GM19240 (cell line): ENCODE measurements around the genes AKR1B15, WDR91 and CNOT4.

GRCh38 chr7:134528015-134528599, 740 bp downstream of the AKR1B10 start:
- RRBS, result no CpG with 5 or more reads among the region's 7 CpGs

DNA sequence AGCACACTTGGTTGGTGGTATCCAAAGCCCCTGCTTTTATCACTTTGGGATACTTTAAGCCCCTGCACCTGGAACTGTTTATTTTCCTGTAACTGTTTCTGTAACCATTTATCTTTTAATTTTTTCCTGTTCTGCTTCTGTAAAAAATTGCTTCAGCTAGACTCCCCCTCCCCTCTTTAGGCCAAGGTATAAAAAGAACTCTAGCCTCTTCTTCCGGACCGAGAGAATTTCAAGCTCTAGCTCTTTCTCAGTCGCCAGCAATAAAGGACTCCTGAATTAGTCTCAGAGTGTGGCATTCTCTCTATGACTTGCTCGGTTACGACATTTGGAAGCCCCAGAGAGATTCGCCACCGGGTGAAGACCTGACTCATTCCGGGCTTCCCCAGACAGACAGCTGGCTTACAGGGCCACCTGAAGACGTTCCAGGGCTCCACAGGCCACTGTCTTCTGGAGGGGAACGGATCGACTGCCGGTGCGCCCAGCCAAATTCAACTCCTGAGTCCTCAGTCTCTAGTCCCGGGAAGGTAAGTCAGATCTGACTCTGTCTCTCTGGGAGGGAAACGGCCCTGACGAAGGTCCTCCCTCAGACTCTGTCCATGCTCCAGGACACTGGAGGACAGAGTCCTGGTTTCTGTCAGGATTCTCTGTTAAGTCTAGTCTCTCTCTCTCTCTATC, at the start of gene AKR1B15:
Gene AKR1B15 (plus strand): TSS at position 385 of the 675 bp plus-strand sequence.
- RRBS, result 20% methylated on average over 1 of the region's 16 CpGs

GRCh38 chr7:134565639-134566088, 16.8 kb downstream of the AKR1B15 start:
- RRBS, result no CpG with 5 or more reads among the region's 2 CpGs

GRCh38 chr7:134602682-134603262, 43.9 kb upstream of the BPGM start:
- RRBS, result no CpG with 5 or more reads among the region's 8 CpGs

DNA sequence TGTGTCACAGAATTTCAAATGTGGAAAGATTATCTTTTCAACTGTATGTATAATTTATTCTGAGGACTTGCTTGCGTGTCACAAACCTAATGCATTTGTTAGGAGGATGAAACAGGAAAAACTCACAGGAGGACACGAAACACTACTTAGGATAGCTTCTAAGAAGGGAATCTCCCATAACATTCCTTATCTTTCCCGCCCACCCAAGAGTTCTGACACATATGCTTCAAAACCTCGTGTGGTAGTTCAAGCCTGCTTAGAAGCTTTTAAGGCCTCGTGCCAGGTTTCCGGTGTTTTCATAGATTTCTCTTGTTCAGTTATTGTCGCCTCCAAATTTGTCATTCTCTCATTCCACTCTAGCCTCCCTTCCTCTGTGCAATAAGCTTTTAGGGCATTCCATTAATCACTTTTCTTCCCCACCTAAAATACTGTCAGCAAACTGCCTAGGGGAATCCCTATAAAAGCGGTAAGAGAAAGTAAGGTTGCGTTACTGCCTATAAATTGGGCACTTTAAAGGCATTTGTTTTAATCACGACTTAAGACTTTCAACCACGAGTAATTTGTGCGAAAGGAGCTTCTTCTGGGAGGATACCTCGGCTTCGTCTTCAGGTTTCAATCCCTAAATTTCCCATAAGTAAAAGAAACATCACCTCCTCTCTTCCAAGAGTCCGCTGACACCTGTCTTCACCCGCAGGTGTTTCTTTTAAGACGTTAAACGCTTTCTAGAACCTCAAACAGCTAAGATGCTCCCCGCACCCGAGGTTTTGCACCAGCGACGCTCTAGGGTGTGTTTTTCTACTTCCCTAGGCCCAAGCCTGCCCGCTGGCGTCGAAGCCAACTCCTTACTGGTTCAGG, 628 bp upstream of the BPGM start:
- RRBS, result no CpG with 5 or more reads among the region's 25 CpGs

GRCh38 chr7:134719297-134719674, 60.1 kb upstream of the CALD1 start:
- RRBS, result no CpG with 5 or more reads among the region's 5 CpGs

DNA sequence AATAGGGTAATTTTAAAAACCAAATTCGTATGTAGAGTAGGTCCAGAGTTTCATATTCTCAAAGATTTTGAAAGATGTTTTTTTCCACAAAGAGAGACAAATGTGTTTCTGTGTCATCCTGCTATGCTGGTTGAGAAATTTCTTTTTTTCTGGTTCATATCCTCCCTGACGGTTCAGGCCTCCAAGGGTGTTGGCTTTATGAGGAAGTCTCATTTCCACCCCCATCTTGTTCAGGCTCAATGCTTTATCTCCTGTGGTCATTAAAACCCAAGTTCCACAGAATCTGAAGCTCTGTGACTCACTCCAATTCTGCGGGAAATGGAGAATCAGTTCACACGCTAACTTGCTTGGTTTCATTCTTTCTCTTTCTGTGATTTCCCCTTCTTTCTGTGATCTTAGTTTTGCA, 41.5 kb upstream of the CALD1 start:
- RRBS, result no CpG with 5 or more reads among the region's 4 CpGs

DNA sequence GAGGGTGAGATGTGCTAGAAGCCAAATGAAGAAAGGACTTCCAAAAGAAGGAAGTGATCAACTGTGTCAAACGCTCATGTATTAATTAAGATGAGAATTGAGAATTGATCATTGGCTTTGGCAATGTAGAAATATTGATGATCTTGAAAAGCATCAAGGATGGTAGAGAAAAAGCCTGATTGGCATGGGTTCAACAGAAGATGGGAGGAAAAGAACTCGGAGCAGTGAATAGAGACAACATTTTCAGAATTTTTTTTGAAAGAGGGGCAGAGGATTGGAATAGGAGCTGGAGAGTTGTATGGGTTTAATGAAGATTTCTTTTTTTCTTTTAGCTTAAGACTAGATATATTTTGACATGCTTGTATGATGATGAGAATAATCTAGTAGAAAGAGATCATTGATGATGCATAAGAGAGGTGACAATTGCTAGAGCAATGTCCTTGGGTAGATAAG, 33.6 kb downstream of the CALD1 start:
- RRBS, result no CpG with 5 or more reads among the region's 2 CpGs

GRCh38 chr7:134836501-134837121, 57.2 kb downstream of the CALD1 start:
- RRBS, result no CpG with 5 or more reads among the region's 6 CpGs

DNA sequence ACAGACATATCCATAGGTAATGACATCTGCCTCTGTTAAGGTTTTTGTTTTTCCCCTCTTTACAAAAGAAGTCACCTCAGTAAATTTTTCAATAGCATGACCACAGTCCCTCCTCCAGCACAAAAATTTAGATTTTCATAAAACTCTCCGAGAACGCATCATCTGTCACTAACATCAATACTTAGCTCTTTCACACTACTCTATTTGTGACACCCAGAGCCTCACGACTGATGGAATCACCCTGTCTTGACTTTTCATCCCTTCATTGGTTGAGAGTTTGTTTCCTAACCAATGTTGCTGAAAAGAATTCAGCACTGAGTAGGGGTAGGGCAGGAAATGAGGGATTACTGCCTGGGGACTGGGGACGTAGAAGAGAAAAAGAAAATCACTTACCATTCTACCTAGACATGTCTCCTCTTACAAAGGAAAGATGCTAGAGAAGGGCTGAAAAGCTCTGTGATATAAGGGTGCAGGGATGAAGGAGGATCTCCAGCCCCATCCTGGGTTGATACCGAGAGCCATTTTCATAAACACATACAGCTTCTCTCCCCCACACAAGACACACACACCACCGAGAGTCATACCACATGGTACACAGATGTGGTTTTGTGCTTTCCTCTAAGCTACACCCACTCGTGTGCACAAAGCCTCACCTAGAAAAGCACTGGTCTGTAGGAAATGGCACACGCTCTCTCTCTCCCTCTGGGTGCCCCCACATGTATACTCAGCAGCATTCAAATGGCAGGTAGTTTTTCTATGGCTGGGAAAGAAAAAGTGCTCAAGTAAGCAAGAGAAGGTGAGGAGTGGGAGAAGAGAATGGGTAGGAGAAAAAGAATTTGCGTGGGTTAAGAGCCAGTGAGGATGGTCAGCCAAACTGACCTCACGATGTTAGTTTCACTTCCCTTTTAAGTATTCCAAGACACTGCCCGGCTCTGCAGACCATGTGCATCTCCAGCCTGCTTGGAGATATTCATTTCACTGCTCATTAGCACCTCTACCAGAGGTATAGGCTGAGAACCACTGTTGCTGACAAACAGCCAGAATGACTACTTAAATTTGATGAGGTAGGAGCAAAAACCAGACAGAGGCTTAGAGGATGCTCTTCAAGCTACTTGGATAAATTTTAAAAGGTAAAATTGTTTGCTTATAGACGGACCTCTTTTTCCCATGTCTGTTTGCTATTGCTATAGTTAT, 85.8 kb downstream of the CALD1 start:
- RRBS, result no CpG with 5 or more reads among the region's 12 CpGs

GRCh38 chr7:134928397-134929046, 57.8 kb upstream of the AGBL3 start:
- RRBS, result no CpG with 5 or more reads among the region's 19 CpGs

DNA sequence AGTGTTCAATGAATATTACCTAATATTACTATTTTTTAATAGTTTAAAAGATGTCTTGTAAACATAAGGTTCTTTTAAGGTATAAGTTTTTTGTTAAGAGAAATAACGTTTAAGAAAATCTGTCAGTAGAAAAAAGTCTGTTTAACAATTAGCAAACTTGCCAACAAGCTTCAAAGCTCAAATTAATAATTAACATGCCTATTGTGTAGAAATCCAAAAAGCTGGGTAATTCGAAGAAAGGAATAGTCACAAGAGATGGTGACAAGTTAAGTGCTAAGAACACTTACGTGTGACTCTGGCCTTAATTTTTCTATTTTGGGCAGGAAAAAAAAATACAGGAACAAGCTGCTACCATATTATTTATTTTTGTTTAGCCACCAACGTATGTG, 43.6 kb upstream of the AGBL3 start:
- RRBS, result no CpG with 5 or more reads among the region's 4 CpGs

DNA sequence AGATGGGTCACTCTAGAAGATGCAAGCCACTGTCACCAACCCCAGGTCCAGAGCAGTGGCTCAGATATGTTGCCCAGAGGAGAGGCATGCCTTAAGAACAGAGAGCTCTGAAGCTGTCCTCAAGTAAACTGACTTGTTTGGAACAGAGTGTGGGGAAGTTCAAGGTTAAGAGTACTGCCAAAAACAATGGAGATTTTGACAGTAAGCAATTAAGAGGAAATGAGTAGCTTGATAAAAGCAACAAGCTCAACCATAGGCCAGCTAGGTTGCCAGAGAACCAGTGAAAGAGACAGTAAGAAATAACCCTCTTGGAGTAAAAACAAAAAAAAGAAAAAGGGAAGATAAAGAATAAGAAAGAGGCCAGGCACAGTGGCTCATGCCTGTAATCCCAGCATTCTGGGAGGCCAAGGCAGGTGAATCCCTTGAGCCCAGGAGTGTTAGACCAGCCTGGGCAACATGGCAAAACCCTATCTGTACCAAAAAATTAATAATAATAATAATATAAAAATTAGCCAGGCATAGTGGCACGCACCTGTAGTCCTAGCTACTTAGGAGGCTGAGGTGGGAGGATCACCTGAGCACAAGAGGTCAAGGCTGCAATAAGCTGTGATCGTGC, 3.5 kb upstream of the TMEM140 start:
- RRBS, result no CpG with 5 or more reads among the region's 2 CpGs

- RRBS, result no CpG with 5 or more reads among the region's 5 CpGs
Measured at GRCh38 chr7:135160033-135160806, 10.3 kb downstream of the CYREN start.

GRCh38 chr7:135178141-135178813, 7.8 kb upstream of the CYREN start:
- RRBS, result 92% methylated on average over 4 of the region's 15 CpGs

DNA sequence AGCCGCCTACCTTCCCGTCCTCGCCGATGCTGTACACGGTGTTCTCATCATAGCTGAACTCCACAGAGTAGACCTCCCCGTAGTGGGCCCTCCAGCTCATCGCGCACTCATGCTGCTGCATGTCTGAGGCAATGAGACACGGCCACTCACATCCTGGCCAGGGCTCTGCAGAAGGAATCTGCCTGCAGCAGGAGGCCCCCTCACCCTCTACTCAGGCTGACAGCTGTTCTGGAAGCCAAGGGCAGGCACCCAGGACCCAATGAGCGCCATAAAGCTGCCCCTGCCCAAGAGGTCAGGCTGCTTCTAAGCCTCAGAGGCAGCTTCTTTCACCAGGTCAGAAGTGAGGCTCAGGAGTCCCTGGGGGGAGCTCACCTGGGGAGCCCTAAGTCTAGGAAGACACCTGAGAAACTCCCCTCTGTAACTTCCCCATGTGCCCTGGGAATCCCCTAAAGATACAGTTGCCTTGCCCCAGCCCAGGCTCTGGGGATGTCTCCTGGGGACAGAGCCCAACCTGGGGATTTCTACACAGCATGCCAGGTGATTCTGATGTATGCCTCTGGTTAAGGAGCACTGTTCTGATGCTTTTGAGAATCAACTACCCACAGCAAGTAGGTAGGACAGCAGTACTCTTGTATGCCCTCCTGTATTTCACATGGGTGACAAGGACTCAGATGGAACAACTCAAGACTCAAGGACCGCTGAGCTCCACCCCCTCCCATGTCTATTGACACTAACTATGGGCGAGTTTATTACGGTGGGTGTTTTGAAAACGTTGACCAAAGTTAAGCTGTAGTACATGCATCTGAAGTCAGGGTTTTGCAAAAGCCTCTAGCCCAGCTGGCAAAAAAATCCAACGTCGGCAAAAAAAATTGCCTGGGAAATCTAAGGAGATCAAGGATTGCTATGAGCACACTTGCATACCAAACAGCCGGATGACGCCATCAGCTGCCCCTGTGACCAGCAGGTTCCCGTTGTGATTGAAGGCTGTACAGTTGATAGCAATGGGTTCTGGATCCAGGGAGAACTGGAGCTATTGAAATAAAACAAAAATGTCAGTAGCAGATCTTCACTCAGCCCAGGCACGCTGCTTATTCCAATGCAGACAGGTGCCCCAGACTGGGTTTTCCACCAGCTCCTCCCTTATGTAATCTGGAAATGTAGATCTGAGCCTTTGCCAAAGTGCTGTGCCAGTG, 18.3 kb upstream of the CYREN start:
- RRBS, result no CpG with 5 or more reads among the region's 20 CpGs

DNA sequence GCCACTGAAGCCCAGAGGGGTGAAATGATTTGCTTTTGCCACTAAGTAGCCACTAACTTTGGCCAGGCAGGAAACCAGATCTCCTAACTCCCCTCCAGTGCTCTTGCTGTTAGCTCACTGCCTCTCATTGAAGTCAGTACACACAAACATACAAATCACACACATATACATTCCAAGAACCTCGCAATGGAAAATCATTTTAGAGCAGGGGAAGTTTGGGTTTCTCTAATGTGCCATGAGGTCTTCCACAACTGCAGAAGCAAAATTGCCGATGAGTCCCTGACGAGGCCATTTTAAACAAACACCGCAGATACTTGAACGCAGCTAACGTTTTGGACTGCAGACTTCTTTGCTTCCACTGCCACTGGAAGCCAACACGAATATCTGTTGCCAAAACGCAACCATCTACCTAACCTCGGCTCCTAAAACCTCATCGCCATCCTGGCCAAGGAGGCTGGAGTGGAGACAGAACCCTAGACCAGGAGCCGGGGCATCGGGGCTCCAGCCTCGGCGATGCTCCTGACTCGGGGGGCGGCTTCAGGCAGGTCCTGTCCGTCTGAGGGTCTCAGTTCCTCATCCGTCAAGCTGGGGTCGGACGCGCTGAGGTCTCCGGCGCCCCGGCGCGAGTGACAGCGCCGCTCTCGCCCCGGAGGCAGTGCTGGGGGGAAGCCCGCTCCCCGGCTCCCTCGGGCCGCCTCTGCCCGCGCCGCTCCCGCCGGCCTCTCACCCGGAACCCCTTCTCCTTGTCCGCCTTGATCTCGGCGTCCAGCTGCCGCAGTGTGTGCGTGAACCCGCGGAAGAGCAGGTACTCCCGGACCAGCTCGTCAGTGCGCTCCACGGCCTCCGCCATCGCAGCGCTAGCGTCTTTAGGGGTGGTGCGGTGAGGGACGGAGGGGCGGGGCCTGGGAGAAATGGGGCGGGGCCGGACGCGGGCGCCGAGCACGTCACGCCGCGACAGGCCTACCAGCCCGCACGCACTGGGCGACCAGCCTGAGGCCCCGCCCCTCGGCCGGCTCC, at the start of gene WDR91:
Gene WDR91 (minus strand): TSS at position 874 of the 1,017 bp plus-strand sequence.
- RRBS, result 2% methylated on average over 29 of the region's 74 CpGs

DNA sequence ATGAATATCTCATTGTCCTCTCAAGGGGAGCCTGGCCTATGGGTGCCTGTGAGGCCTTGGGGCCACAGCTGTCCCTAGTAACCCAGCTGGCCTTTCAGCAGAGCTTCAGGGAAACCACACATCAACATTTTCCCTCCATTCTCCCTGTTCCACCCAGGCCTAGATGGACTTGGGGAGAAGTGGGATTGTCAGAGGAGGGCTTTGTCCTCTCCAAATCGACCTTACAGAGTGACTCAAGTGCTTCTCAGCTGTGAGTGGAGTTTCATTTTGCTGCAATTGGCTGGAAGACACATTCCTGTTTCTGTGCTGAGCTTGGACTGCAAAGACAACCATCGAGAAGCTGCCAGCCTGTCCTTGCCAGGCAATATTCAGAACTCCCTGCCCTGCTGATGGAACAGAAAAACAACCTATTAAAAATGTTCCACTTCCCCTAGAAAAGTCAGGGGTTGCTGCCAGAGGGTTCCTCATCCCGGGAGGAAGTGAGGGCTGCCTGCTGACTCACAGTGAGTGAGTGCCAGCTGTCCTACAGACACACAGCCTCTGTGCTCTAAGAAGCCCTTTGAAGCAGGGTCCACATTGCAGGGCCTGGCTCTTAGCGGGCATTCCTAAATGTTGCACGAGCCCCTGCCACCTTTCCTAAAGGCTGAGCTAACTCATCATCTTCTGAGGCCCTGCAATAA, 20.4 kb downstream of the STRA8 start:
- RRBS, result no CpG with 5 or more reads among the region's 5 CpGs

DNA sequence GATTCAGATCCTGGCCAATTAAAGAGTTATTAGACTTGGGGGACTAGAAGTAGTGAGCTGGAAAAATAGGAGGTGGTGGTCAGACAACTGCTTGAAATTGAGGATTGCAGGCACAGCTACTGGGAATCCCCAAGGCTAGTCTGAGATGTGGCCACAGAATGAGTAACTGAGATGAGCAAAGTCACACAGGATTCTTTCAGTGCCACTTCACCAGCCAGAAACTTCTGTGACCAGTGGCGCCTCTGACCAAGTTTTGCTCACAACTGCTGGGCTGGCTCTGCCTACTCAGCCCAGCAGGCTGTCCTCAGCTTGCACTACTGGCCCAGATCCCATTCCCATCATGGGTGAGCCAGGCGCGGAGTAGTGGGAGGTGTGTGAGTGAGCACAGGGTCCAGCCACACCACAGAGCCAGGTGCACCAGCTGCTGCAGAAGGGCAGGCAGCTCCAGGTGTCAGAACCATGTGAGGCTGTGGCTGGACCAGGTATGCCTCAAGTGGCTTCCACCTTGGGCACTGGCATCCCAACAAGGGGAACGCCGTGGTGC, 29.4 kb downstream of the STRA8 start:
- RRBS, result no CpG with 5 or more reads among the region's 5 CpGs

- RRBS, result 5% methylated on average over 2 of the region's 71 CpGs
Measured at GRCh38 chr7:135509619-135510743, at the start of gene CNOT4. TSS of gene CNOT4 (minus strand) at chr7:135510102.